GM23248 (cell line): ENCODE measurements around a stretch of chr17.

DNA sequence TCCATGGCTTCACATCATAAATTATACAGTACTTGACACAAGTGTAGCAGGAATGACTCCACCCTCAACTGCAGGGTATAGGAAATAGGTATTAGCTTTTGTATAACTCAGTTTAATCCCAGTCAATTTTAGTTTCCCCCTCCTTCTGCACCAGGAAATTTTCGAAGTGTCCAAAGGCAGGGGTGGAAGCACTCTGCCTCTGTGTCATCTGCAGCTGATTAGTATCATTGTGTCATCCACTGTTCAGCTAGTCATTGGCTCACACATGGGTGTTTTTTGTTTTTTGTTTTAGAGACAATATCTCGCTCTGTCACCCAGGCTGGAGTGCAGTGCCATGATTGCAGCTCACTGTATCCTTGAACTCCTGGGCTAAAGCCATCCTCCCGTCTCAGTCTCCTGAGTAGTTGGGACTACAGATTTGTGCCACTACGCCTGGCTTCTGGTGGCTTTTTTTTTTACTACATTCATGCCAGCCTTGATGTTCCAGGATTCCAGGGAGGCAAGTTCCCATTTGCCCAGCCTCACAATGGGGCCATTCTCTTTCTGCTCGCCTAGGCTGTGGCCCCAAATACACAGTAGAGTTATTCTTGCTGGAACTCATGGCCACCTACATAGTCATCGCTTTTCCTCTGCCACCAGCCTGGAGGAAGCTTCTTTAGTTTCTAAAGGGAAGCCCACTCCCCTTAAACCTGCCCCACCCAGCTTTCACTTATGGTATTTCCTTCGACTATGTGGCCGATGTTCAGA, 32.5 kb upstream of the MYO18A start:
- RAMPAGE, long total RNA: no peak

DNA sequence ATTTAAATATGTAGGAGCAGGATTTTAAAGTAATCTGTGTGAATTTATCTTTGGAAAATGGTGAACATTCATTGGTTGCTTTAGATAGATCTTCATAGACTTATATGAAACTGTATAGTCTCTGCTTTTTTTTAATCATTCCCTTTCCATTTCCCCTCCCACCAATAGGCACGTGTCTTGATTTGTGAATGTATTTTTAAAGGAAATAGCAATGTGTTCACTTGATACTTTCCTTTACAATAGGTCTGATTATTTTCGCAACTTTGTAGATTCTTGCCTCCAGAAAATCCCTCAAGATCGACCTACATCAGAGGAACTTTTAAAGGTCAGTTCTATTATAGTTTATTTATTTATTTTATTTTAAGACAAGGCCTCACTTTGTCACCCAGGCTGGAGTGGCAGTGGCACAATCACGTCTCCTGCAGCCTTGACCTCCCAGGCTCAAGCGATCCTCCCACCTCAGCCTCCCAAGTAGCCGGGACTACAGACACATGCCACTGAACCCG, 75.2 kb downstream of the ABHD15 start:
- RAMPAGE, long total RNA: no peak

DNA sequence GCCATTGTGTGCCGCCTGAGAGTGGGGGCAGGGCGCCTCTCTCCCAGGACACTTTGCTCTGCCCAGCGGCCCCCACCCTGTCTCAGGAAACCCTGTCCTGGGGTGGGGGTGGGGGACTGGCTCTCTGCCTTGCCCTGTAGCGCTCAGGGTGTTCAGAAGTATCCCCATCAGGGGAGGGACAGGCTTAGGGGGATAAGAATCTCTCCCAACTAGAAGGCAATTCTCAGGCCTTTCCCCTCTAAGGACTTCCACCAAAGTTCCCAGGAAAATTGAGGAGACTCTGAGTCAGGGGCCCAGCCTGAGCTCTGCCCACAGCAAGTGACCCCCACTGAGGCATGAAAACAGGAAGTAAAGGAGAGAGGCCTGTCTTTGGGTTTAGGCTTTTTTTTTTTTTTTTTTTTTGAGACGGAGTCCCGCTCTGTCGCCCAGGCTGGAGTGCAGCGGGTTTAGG, 4.8 kb downstream of the GIT1 start:
- RAMPAGE, long total RNA: no peak

DNA sequence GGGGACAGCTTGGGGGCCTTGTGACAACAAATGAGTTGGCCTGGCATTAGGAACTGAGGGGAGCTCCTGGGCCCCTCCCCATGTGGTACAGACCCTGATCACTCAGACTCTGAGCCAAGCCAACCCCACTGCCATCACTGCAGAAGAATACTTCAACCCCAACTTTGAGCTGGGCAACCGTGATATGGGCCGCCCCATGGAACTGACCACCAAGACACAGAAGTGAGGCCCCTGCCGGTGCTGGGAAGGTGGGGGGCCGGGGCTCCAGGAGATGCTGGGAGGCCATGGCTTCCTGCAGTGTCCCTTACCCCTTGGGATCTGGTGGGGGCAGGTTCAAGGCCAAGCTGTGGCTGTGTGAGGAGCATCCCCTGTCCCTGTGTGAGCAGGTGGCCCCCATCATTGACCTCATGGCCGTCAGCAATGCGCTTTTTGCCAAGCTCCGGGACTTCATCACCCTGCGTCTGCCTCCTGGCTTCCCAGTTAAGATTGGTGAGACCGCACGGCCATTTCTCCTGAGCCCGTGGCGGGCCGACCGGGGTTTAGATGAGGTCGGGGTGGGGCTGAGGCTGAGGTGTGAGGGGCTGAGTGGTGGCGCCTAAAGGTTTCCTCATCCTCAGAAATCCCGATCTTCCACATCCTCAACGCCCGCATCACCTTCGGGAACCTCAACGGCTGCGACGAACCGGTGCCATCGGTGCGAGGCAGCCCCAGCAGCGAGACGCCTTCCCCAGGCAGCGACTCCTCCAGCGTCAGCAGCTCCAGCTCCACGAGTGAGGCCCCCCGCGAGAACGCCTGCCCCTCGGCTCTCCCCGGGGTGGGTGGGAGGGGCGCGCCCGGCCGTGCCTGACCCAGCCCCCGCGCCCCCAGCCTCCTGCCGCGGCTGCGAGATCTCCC, 10.7 kb downstream of the CORO6 start:
- RAMPAGE, long total RNA: no peak

GRCh38 chr17:29648086-29648630, 25.4 kb upstream of the CORO6 start:
- RAMPAGE, long total RNA: no peak

GRCh38 chr17:29649348-29649850, 26.7 kb upstream of the CORO6 start:
- RAMPAGE, long total RNA: no peak

- RAMPAGE, long total RNA: no peak
Measured at GRCh38 chr17:29667980-29668325, 45.2 kb upstream of the CORO6 start.

DNA sequence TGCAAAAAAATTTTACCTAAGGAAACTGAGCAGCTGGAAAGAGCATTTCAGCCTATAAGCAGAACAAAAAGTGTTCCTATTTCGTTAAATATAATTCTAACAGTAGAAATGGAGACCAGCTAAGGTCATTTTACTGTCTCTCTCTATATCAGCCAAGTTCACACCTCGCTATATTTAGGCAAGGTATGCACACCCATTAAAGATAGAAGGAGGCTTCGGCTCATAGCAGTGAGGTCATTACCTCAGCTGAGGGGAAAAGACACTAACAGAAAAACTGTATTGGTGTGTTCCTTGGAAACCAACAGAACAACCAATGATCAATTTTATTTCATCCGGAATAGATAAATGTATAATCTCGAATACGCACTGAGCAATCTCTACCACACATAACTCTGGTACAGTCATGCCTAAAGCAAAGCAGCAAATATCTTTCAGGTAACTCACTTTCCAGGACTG, 109.8 kb upstream of the CORO6 start:
- RAMPAGE, long total RNA: no peak

DNA sequence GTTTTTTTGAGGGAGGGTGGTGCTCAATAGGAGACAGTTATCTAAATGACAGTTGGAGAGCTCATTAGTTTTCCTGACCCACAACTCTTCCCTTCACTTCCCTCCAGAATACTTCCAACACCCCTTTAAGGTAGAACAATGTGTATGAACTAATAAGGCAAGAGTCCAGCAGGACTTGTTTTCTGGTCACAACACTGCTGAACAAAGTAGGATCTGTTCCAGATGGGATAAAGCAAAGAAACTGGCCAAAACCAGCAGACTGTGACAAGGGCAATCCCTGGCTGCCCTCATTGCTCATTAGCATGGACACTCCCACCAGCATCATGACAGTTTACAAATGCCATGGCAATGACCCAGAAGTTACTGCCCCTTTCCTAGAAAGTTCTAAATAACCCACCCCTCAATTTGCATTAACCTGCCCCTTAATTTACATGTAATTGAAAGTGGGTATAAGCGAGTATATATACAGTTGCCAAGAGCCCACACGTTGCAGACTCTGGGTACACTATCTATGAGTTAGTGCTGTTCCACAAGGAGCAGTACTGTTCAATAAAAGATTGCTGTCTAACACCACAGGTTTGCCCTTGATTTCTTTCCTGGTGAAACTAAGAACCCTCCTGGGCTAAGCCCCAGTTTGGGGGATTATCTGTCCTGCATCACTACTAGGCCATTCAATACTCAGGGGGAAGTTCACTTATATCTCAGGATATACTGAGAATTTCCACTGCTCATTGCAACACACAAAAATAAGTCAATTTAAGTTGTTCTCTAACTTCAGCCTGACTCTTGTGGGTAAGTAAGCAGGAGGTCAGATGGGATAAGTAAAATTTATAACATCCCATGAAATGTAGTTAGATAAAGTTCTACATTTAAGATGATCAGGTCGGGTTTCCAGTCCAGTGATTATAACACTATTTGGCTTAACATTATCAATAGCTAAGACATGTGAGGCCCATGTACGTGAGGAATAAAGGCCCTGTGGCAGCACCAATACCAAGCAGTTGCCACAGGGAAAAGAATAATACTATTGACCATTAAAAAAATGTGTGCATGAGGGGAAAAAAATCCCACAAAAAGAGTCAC, 82.2 kb downstream of the SSH2 start:
- RAMPAGE, long total RNA: no peak

DNA sequence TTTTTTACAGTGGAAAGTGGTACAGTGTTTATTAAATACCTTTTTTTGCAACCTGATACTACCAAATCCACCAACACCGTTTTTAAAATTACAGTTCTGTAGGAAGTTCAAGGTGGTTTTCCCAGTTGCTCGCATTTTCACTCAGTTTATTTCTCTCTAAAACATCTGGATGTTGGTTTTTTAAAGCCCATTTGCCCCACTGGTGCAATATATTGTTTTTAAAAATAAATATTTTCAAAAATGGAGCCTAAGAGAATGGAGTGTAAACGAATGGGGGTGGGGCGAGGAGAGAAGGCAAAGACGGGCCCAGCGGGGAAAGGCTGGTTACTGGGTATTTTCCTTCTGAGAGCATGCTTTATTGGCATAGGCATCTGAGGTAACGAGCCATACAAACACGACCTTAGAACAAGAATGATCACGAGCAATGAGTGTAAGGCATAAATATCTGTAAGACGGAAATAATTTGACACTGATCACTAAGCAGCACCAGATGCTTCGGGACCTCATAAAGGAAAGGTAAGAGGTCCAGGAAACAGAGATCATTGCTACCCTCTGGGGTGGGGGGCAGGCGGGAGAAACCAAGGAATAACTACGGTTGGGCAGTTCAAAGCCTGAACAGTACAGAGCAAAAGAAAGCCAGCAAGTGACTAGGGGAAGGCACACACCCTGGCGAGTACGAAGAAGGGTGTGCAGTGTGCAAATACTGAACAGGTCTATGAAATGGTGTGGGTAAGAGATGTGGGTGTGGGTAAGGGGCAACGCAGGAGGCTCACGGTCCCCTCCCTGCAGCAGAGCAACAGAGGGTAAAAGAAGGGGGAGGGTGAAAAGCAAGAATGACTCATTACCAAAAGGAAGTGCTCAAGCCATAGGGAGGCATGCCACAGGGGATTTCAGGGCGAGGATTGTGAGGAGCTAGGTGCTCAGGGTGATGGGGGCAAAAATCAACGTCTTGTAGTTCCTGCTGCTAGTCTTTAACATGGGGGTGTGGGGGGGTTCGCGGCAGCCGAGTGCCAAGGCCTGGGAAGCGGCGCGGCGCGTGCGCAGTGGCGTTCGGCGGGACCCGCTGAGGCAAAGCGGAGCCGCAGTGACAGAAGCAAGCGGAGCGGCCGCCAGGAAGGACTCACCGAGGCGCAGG, 847 bp downstream of the SSH2 start:
- RAMPAGE, long total RNA: no peak

GRCh38 chr17:29931067-29931849, 1.2 kb upstream of the SSH2 start:
- RAMPAGE, long total RNA: no peak

DNA sequence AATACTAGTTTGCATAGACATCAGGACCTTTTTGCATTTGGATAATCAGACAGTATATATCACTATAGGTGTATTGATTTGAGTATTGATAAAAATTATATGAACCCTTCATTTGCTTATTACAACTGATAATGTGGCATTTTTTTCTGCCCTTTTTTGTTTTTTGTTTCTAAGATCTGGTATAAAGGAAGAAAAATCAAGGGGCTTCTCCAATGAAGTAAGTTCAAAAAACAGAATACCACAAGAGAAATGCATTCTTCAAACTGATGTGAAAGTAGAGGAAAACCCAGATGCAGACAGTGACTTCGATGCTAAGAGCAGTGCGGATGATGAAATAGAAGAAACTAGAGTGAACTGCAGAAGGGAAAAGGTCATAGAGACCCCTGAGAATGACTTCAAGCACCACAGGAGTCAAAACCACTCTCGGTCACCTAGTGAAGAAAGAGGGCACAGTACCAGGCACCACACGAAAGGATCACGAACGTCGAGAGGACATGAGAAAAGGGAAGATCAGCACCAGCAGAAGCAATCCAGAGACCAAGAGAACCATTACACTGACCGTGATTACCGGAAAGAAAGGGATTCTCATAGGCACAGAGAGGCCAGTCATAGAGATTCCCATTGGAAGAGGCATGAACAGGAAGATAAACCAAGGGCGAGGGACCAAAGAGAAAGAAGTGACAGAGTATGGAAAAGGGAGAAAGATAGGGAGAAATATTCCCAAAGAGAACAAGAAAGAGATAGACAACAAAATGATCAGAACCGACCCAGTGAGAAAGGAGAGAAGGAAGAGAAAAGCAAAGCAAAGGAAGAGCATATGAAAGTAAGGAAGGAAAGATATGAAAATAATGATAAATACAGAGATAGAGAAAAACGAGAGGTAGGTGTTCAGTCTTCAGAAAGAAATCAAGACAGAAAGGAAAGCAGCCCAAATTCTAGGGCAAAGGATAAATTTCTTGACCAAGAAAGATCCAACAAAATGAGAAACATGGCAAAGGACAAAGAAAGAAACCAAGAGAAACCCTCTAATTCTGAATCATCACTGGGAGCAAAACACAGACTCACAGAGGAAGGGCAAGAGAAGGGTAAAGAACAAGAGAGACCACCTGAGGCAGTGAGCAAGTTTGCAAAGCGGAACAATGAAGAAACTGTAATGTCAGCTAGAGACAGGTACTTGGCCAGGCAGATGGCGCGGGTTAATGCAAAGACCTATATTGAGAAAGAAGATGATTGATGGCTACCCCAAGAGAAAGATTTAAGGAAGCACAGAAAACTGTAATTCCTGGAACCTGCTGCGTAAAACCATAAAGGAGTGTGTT, 50.6 kb downstream of the SLC6A4 start:
- RAMPAGE, long total RNA: no peak

- RAMPAGE, long total RNA: no peak
Measured at GRCh38 chr17:30187908-30188296, 47.6 kb downstream of the SLC6A4 start.

- RAMPAGE, long total RNA: no peak
Measured at GRCh38 chr17:30291114-30291542, 616 bp downstream of the BLMH start.

DNA sequence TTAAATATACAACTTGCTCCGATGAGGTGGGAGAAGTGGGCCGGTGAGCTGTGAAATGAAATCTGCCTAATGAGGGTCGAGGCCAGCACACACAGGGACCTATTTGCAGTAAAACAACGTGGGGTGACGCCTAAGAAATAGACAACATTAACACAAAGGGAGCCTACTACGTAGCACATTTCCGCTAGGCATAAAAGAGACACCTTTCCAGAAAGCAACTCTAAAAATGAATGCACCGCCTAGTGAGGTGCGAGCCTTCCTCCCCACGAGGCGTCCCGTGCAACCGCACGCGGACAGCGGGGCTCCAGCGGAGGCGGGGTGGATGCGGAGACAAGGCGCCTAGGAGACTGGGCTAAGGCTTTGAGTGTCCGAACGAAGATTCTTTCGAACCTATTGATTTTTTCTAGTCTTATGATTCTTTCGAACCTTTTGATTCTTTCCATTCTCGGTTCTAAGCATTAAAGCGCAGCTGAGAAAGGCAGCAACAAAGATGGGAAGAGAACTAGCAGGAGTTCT, 559 bp upstream of the CPD start:
- RAMPAGE, long total RNA: no peak

DNA sequence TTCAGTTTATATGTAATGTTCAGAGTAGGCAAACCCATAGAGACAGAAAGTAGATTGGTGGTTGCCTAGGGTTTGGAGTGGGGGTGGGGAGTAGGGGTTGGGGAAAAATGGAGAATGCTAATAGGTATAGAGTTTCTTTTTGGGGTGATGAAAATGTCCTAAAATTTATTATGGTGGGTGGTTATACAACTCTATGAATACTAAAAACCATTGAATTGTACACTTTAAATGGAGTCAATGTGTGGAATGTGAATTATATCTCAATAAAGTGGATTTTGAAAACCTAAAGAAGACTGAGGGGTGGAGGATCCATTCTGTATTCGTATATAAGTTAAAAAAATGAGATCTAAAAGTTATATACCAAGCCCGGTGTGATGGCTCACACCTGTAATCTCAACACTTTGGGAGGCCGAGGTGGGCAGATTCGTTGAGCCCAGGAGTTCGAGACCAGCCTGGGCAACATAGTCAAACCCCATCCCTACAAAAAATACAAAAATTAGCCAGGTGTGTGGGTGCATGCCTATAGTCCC, 40.1 kb upstream of the GOSR1 start:
- RAMPAGE, long total RNA: no peak

DNA sequence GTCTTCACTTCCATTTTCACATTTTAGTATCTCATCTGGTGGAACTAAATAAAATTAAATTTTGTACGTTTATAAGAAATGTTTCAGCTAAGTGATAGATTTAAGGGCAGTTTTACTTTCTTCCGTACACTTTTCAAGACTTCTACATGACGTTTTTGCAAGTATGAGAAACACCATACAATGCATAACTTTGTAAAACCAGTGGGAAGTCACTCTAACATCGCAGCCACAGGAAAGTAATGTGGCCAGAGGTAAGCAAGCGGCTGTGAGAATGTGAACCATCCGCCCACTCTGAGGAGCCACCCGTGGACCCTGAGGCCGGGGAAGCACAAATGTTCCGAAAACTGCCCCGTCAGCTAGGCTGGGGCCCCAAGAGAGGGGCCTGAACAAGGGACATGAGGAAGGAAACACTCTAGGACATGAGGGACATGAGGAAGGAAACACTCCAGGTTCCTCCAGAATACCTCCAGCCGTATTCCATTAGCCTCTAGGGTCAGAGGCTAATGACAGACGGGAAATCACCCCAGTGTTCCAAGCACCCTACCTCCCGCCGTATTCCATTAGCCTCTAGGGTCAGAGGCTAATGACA, 400 bp downstream of the TEFM start:
- RAMPAGE, long total RNA: no peak

GRCh38 chr17:30926526-30926844, 4.7 kb downstream of the ADAP2 start:
- RAMPAGE, long total RNA: no peak

GRCh38 chr17:30939021-30939711, 17.4 kb downstream of the ADAP2 start:
- RAMPAGE, long total RNA: no peak

DNA sequence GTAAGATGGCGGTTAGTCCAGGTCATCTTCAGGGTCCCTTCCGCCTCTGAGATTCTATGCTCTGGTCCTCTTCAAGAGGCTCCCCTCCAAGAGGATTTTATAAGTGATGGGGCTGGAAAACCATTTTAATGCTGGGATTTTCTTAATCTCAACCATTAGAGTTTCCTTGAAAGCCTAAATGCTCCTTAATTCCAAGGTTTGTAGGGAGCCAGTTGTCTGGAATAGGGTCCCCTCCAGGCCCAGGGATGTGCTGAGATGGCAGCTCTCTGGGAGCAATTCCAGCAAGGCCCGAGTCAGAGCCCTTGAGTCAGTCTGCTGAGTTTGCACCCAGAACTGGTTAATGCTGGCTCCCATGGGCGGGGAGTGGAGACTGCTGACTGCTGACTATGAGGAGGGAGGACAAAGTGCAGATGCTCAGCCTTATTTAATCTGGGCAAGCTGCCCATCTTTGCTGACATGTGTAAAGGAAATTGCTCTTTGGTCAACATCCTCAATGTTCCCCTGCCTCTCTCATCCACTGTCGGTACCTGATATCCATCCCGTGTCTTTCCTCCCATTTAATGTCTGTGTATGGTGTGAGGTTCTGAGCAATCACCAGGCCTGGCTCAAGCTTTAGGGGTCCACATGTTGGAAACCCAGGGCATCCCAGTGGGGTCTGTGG, 20.2 kb upstream of the RNF135 start:
- RAMPAGE, long total RNA: no peak